Cardiac septum (tissue), 1 donor: ENCODE results near the gene RCAN2.

DNA sequence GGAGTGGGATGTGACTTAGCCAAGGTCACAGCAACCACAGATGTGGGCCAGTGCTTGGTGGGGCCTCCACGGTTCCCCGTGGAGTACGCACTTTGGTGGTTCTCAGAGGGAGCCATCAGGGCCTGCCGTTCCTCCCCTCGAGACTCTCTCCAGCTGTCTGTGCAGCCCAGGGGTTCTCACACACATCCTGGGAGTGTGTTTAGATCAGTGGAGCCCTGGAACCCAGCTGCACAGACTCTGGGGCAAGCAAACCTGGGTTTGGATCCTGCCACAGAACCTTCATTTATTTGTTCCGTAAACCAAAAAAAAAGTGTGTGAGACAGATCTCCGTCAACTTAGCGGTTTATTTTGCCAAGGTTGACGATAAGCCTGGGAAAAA is 13.7 kb upstream of the MYMX start:
- PRO-cap = no peak

- PRO-cap = bidirectional peak, plus-strand start at chr6:44221866, minus-strand start at chr6:44221637; unidirectional peak, plus-strand start at chr6:44221866; unidirectional peak, plus-strand start at chr6:44222092
Measured at GRCh38 chr6:44221149-44222175, 1.9 kb upstream of the SLC29A1 start.

GRCh38 chr6:44249016-44249927 is 2.4 kb downstream of the HSP90AB1 start:
- PRO-cap = no peak

- PRO-cap = no peak
Measured at GRCh38 chr6:44254252-44255239, 2.8 kb downstream of the SLC35B2 start.

DNA sequence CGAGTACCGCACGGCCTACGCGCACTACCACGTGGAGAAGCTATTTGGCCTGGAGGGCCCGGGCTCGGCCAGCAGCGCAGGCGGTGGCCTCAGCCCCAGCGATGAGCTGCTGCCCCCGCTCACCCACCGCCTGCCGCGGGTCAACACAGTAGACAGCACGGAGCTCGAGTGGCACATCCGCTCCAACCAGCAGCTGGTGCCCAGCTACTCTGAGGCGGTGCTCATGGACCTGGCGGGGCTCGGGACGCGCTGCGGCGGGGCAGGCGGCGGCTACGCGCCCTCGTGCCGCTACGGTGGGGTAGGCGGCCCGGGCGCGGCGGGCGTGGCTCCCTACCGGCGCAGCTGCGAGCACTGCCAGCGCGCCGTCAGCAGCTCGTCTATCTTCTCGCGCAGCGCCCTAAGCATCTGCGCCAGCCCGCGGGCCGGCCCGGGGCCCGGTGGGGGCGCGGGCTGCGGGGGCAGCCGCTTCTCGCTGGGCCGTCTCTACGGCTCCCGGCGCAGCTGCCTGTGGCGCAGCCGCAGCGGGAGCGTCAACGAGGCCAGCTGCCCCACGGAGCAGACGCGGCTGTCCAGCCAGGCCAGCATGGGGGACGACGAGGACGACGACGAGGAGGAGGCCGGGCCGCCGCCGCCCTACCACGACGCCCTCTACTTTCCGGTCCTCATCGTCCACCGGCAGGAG is 5.7 kb downstream of the TMEM151B start:
- PRO-cap = no peak

- PRO-cap = no peak
Measured at GRCh38 chr6:44475555-44476118, 88.1 kb downstream of the CDC5L start.

DNA sequence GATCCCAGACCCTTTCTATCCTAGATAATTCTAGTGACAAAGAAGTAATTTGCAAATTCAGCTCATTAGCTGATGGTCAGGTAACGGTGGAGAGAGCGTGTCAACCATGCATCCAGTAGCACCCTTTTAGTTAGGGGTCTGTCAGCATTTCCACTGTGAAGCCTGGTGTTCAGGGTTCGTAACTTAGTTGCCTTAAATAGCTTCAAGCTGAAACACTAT is 48.5 kb upstream of the SUPT3H start:
- PRO-cap = no peak

- PRO-cap = no peak
Measured at GRCh38 chr6:45710182-45710914, 305.3 kb downstream of the CLIC5 start.

GRCh38 chr6:46013713-46014348 is 1.8 kb downstream of the CLIC5 start:
- PRO-cap = bidirectional peak, plus-strand start at chr6:46014065, minus-strand start at chr6:46013985

DNA sequence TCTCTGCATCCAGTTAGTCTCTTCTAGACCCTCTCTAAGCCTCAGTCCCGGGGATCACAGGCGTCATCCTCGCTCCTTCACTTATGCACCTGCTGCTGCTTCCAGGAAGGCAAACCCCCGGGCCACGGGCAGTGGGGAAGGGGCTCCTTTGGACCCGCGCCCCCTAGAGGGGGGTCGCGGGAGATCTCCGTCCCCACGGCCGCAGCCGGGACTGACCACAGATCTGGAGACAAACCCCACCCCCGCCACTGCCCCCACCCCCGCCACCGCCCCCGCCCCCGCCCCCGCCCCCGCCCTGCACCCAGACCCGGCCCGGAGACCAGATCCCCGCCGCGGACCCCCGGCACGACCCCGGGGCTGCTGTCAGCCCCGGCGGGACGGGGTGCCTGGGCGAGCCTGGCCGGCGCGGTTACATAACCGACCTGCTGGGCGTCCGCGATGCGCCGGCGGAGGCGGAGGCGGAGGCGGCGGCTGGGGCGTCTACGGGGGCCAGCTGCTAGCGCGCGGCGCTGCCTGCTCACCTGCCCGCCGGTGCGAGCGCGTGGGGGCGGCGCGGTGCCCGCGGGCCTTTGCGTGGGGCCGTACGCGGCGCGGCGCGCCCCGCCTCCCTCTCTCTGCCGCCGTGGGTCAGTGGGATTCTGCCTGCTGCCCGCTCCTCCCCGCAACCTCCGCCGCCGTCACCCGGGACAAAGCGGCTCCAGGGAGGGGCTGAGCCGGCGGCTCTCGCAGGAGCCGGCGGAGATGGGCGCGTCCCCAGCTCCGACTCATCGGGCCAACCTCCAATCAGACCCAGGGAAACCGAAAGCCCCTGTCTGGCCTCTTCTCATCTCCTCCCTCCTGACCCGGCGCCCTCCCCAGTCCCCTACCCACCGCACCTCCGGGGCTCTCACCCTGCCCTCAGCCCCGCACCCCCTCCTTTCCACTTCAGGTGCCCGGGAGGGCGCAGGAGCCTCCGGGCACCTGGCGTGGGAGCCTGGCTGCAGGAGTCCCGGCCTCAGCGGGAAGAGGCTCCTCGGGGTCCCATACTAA is at the start of gene RCAN2:
Gene RCAN2 (minus strand): TSS at position 699 of the 1,029 bp plus-strand sequence.
- PRO-cap = bidirectional peak, plus-strand start at position 857 of the sequence, minus-strand start at position 699 of the sequence

GRCh38 chr6:46655652-46656201 is 3.0 kb downstream of the SLC25A27 start:
- PRO-cap = no peak

- PRO-cap = no peak
Measured at GRCh38 chr6:46671915-46672802, 15.5 kb upstream of the TDRD6 start.

DNA sequence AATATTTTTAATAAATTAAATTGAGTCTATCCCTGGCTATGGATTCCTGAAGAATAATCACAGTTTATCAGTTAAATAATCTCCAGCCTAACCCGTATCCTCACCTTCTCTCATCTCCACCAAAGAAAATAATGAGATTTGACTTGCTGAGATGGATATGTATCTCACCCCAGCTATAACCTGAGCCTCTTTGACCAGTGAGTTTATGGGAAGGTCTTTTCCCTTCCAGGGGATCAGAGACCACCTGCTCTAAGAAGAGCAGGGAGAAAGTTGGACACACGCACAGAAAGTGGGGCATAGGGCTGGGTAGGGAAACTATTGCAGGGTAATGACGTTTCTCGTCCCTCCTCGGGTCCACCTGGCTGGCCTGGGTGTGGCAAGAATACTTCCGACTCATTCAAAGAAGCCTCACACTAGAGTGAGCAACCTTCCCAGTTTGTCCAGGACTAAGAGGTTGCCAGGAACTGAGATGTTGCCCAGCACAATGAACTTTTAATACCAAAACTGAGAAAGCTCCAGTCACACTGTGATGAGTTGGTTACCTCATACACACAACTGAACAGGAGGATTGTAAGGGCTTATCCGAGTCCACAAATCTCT is 74.3 kb upstream of the ADGRF1 start:
- PRO-cap = no peak

DNA sequence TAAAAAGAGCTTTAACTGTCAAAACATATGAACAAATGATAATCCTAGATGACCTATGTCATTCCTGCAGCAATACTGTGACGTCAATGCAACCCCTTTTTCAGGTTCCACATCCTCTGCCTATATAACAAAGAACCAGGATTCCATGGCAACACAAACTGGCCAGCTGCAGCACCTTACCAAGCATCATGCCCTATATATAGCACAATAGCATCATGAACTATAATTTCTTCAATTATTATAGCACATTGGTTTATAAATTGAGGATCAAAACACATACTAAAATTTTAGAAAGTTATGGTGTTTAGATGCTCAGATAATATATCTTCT is 615 bp upstream of the PTCHD4 start:
- PRO-cap = no peak

DNA sequence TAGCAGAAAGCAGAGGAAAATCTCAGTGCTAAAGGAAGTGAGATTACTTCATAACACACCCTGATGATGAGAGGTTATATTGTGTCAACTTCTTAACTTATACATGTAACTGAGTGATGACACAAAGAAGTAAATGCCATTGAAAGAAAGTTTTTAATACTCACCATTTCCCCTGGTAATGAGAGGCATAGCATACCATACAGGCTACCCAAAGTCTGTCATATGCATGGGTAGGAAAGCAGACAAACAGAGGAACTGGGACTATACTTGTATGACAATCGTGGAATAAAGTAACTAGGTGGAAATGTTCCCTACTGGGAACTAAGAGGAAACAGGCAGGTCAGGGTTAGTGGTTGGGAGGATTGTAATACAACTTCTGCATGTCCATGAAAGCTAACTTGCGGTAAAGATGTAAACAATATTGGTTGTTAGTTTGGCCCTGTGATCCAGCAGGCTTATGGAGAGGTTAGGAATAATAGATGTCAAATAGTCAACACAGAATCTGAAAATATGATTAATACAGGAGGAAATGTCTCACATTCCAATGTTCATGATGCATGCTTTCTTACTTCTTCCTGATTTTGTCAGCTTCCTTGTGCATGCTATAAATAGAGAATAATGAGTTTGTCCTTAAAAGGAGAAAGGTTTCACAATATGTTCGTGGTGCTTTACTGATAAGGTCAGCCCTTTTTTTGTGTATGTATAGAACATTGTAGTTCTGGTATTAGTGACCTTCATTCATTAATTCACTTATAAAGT is 136.9 kb downstream of the MMUT start:
- PRO-cap = bidirectional peak, plus-strand start at position 652 of the sequence, minus-strand start at position 459 of the sequence

- PRO-cap = no peak
Measured at GRCh38 chr6:50846417-50846800, 27.7 kb downstream of the TFAP2B start.

DNA sequence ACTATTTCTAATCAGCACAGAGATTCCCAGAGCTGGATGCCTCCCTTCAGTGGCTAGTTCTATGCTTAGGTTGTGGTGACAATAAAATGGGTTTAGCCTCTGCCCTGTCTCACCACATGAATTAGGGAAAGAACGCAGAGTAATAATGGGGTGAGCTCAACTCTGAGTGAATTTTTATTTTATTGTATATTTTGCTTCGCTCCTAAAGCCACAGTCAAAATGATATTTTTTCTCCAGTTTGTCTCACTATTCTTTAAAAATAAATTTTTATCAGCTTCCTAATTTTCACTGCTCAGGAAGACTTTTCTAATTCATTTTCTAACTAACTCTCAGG is 142.2 kb downstream of the TFAP2B start:
- PRO-cap = no peak

GRCh38 chr6:51317591-51318039 is 498.9 kb downstream of the TFAP2B start:
- PRO-cap = no peak

DNA sequence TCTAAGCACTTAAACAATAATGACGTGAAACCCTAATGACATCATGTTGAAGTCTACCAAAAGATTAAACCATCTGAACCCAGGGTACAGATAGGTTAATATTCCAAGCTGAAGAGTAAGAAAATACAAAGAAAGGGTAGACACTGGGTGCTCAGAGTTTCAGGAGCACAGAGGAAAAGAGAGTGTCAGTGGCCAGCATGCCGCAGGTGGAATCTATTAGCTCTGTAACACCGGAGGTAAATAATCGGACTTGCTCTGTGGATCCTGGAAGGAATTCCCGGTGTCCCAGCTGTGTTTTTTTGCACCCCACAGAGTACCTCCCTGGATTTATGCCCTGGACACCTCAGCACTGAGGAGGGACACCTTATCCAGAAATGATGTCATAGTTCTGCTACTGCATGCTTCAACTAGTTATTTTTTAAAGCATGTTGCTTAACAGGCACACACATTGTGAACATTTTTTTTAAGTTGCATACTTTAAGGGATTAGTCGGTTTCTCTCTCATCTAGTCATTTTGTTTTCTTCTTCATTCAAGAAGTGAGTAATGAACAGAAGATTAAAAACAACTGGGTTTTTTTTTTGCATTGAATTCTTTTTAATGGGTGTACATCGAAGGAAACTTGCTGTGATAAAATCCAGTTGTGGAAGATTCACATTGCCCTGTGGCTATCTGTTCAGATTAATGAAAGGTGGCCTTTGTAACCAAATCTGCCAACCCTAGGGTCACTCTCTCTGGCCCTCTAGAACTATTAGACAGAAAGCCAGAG is 573.0 kb downstream of the PKHD1 start:
- PRO-cap = no peak

DNA sequence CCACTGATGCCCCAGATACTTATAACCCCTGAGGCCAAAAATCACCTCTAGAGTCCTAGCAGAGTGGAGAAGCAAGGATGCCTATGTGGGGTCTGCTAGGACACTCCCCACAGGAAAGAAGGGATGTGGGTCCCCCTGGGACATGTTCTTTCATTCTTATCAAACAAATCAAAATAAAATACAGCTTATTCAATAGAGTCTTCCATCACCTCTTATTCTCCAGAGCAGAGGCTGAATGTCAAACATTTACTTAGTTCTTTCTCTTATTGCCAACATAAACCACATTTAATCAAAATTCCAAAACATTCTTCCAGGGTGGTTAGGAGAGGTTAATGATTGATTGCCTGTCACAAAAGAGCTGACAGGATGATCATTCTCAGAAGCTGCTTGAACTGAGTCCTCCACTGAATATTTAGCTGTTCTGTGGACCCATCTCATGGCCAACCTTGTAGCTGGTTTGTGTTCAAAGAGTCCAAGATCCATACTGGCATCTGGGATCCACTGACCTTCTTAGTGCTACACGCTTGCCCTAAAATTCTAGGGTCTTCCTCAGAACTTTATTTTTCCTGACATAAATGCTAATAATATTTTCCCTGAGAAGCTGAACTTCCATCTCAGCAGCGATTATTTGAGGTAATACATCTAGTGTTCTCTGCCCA is 37.3 kb upstream of the PKHD1 start:
- PRO-cap = no peak